Frontal cortex (tissue), 2 donors: ENCODE measurements around a stretch of chr13.

DNA sequence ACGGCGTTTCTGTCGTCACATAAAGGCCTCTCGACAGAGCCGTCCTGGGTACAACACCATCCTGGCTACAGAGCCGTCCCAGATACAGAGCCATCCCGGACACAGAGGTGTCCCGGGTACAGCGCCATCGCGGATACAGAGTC lies 222.8 kb upstream of the SOX1 start:
- RAMPAGE, long total RNA: no peak

DNA sequence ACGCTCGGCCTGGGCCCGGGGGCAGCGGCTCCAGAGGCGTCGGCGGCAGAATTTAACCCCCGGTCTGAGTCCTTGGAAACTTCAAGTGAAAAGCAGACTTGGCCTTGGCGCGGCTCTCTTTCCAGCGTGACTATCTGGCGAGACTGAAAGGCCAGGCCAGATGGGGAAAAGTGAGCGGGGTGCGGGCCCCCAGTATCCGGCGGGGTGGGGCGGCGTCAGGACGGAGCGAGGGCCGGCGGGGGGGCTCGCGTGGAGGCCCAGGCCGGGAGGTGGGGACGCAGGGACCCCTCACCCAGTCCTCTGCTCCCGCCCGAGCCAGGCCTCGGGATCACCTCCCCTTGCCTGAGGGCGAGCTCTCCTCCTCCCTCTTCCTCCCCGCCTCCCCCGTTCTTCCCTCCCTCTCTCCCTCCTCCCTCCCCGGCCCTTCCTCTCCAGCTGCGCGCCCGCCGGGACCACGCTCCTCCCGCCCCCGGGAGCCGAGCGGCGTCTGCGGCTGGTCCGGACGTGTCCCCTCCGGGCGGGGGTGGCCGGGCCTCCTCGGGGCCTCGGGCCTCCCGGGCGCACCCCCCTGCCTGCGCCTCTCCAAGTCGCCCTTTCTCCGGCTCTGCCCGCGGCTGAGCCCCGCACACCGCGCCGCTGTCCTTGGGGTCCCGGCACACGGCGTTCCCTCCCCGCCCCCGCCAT lies 5.5 kb downstream of the SOX1 start:
- RAMPAGE, long total RNA: no peak

- RAMPAGE, long total RNA: no peak
Measured at GRCh38 chr13:112247917-112248875, 128.0 kb upstream of the SPACA7 start.

- RAMPAGE, long total RNA: no peak
Measured at GRCh38 chr13:112249266-112249793, 126.8 kb upstream of the SPACA7 start.

DNA sequence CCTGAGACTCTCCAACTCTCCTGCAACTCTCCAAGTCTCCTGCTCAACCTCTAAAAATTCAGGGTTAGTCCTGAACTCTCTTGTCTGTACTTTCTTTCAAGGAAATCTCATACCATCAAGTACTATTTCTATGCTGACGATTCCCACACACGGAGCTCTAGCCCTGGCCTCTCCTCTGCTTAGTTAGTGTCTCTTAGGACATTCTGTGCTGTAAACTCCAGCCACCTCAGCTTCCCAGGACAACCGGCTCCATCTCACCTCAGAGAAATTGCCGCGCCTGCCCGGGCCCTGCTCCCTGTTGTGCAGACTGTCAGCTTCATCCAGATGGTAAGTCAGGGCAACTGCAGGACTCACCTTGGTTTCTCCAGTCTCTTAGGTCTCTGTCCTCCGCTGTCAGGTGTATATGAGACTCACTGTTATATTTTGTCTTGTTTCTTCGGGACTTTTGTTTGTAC lies 98.7 kb downstream of the SPACA7 start:
- RAMPAGE, long total RNA: no peak

- RAMPAGE, long total RNA: no peak
Measured at GRCh38 chr13:112528705-112529453, 59.1 kb downstream of the TUBGCP3 start.

- RAMPAGE, long total RNA: no peak
Measured at GRCh38 chr13:112760956-112761239, 71.1 kb downstream of the ATP11A start.

DNA sequence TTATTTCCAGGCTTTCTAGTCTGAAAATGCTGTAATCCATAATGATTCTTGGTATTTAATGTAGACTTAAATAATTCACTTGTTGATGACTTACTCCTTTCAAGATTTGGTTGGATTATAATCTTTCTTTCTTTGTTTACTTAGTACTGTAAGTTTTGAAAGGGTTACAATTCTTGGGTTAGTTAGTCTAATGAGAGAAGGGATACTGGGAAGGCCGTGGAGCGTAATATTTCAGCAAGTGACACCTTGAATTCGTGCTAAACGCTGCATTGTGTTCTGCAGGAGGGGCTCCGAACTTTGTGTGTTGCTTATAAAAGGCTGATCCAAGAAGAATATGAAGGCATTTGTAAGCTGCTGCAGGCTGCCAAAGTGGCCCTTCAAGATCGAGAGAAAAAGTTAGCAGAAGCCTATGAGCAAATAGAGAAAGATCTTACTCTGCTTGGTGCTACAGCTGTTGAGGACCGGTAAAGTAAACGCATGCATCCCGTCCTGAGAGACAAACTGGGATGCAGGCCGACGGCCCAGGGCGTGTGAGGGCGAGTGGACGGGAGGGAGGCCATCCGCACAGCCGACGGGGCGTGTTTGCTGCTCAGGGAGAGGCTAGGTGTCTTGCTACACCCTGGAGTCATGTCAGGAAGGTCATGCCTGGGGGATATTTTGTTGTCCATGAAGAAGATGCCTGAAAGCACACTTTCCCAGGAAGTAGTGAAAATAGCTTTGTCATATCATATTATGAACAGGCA lies 118.1 kb upstream of the MCF2L start:
- RAMPAGE, long total RNA: no peak

DNA sequence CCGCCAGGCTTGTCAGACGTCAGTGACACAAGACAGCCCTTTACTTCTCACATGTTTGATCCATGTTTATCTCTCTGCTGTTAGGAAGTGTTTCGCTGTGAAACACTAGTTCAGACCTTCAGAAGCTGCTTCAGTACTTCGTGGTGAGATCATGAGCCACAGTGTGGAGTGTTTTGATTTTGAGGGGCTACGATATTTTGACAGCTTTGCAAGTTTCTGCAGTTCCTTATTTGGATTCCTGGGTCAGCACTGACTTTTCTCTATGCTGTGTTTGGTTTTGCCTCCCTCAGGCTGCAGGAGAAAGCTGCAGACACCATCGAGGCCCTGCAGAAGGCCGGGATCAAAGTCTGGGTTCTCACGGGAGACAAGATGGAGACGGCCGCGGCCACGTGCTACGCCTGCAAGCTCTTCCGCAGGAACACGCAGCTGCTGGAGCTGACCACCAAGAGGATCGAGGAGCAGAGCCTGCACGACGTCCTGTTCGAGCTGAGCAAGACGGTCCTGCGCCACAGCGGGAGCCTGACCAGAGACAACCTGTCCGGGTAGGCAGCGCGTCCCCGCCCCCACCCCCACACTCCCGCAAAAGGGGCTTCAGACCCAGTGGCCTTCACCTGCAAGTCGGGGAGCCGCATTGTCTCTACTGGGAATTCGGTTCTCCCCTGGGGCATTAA lies 114.9 kb upstream of the MCF2L start:
- RAMPAGE, long total RNA: no peak

DNA sequence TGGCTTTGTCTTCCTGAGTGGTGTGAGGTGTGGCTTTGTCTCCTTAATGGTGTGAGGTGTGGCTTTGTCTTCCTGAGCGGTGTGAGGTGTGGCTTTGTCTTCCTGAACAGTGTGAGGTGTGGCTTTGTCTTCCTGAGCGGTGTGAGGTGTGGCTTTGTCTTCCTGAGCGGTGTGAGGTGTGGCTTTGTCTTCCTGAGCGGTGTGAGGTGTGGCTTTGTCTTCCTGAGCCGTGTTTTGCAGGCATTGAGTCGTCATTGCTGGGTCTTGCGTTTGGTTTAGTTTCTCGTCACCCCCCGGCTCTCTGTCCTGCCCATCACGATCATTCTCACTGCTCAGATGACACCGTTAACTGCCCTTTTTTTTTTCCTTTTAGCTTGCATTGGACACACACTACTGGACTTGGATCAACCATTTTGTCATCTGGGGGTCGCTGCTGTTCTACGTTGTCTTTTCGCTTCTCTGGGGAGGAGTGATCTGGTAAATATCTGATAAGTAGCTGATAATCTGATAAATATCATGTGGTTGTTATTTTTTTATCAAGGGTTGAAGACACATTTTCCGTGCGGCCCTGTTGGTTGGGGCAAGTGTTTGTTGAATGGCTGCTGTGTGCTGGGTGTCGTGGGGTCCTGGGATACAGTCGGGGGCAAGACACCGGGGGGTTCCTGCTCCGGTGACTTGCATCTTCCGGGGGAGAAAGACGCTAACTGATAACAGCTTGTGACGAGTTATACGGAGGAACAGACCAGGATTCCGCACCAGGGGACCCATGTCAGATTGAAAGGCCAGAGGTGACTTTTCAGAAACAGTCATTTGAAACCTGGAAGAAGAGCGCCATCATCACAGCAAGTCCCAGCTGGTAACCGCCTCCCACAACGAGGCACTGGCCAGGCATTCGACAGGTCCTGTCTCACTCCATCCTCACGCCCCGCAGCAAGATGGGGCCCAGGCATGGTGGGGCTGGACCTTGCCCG lies 95.5 kb upstream of the MCF2L start:
- RAMPAGE, long total RNA: no peak

DNA sequence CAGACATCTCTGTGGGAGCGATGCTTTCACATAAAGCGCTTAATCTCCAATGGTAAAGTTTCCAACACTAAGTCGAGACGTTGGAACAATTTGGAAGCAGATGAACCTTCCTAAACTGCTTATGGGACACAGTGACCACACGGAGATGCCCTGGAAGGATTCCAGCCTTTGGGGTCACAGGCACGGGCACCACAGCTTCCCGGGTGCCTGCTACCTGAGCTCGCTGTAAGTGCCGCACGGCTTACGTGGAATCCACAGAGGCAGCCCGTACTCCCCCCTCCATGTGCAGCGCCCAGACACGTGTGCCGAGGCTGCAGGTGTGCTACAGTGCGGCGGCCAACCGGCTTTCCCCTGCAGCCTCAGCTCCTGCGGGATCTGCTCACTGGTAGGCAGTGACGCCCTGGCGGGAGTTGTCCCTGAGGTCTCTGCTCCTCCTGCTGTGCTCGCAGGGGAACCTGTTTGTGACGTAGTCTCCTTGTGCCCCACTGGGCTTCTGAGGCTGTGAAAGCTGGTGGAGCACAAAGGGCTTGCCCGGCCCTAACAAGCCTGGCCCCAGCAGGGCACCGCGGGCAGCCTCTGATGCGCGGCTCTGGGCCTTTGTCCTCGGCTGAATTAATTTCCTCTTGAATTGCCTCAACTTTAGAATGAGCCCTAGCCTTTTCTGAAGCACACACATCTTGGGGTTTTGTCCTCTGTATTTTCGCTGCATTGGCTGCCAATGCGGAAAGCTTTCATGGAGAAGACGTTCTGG lies 77.6 kb upstream of the MCF2L start:
- RAMPAGE, long total RNA: no peak

- RAMPAGE, long total RNA: no peak
Measured at GRCh38 chr13:112895012-112895461, 74.0 kb upstream of the MCF2L start.

GRCh38 chr13:112905861-112906578 lies 63.0 kb upstream of the MCF2L start:
- RAMPAGE, long total RNA: no peak

DNA sequence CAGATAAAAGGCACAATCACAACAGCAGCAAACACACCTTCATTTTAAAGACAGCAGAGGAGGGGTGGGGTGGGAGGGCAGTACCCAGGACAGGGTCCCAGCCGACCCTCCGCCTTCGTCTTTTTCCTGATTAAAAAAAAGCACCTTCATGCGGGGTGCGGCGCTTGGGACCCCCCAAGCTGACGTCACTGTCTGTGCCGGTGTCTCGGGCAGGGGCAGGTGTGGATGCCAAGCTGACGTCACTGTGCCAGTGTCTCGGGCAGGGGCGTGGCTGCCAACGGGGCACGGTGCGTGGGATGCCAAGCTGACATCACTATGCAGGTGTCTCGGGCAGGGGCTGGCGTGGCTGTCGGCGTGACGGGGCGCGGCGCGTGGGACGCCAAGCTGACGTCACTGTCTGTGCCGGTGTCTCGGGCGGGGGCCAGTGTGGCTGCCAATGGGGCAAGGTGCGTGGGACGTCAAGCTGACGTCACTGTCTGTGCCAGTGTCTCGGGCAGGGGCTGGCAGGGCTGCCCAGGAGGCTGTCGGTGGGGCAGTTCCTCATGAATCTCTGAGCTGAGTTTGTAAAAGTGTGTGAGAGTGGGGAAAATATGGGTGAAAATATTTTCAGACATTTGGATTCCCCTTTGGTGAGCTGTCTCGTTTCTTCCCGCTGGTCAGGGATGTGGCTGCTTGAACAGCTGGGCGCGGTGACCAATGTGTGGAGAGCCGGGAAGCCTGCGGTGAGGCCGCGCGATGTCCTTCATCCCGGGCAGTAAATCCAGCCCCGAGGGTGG lies 25.1 kb downstream of the MCF2L start:
- RAMPAGE, long total RNA: no peak

DNA sequence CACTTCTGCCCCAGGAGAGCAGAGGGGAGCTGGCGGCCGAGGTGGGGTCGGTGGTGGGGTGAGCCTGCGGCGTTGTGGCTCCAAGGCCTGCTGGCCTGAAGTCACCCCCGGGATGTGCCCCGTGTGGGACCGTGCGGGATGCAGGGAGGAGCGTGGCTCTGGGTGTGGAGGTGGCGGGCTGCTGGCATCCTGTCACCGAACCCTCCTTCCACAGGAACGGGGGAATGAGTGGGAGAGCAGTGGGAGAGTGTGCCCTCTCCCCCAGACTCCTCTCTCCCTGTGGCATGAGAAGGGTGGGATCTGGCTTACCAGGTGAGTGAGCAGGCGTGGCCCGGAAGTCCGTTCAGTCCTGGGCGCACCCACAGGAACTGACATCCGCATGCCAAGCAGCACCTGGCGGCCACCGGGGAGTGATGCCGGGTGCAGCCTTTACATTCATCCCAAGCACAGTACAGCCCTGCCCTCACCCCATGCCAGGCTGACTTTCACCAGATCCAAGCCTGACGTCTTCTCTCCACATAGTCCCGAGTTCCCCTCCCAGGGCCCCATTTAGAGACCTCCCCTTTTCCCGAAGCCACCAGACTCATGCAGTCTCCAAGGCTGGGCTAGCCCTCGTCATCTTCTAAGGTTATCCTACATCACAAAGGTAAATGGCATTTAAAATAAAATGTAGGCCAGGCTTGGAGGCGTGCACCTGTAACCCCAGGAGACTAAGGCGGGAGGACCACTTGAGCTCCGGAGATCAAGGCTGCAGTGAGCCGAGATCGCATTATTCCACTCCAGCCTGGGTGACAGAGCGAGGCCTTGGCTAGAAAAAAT lies 26.7 kb downstream of the MCF2L start:
- RAMPAGE, long total RNA: no peak

DNA sequence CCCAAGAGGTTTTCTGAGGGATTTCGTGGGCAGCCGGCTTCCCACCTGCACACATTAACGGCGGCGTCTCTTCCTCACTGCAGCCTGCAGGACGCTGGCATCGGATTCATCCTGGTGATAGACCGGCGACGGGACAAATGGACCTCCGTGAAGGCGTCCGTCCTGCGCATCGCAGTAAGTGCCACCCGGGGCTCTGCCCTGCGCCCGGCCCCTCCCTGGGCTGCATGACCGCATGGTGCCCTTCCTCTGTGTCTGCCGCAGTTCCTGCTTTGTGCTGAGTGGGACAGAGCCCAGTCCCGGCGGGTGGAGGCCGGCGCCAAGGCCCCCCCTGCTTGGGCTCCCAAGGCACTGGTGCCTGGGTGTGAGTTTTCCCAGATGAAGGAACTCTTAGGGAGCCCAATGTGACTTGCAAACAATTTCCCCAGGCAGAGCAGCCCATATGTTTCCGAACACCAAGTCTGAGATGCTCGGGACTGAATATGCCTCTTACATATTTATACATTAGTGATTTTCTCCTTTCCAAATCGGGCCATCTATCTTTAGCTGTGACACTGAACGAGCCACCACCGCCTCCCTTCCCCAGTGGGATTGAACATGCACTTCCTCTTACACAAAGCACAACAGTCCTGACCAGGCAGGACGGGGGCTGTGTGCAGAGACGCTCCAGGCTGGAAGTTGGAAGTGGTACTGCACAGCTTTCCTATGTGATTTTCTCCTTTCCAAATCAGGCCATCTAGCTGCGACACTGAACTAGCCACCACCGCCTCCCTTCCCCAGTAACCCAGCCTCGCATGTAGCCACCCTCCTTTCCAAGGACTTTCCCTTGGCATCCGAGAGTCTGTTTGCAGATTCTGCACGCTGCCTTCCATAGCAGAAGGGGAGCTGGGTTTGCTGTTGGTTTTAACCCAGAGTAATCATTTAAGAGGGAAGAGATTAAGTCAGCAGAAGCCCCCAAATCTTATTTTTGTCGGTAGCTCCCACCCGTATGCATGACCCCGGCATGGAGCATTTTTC lies 60.1 kb upstream of the F7 start:
- RAMPAGE, long total RNA: no peak

DNA sequence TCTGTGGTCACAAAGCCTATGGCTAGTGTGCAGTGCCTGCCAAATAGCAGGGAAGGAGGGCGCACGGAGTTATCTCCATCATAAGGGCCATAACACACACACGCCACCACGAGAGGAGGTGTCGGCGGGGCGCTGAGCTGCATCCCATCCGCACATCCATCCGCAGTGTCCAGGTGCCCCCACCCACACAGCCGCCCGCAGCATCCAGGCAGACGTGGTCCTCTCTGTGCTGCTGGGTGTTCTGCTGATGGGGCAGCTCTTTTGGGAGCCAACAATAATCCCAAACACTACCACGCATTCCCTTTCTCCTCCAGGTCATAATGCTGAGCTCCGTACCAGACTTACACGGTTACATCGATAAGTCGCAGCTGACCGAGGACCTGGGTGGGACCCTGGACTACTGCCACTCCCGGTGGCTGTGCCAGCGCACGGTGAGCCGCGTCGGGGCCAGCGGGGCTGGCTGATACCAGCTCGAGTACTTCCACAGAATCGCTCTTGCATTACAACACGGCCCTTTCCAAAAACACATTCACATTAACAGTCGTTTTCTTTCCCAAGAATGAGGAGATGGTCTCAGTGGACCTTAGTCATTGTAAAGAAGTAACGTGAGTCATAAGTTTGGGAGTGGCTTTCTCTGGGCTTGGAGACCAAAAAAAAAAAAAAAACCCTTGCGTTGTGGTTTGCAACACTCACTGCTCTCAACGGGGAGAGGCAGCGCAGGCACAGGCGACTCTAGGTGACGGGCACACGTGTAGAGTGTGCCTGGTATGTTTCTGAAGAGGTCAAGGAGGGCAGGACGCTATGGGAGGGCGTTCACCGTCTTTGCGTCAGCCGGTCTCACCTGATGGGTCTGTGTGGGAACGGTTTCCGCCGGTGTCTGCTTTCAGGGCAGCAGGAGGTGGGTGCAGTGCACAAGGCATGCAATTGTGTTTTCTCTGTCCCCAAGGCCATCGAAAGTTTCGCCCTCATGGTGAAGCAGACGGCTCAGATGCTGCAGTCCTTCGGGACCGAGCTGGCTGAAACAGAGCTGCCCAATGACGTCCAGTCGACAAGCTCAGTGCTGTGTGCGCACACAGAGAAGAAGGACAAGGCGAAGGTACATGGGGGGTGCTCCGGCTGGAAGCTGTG lies 41.2 kb upstream of the F7 start:
- RAMPAGE, long total RNA: no peak

GRCh38 chr13:113179256-113180124 lies 21.0 kb downstream of the PROZ start:
- RAMPAGE, long total RNA: no peak

DNA sequence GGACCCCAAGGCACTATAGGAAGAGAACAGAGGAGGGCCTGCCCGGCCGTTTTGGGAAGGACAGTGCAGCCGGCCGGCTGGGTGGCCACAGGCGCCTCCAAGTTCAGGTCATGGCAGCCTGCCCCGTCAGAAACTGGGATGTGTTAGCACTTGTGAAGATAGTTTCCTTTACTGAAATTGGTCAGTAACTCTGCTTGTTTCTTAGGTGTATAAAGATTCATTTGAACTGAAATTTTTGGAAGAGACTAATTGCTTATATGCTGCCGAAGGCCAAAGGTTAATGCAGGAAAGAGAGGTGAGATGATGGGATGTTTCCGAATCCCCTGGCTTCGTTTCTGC lies 24.2 kb downstream of the CUL4A start:
- RAMPAGE, long total RNA: no peak

- RAMPAGE, long total RNA: no peak
Measured at GRCh38 chr13:113258410-113259069, 38.5 kb upstream of the LAMP1 start.